ENCODE data around the genes CYP2U1 and GAR1.

GRCh38 chr4:107737083-107737517, 17.1 kb upstream of the PAPSS1 start:
- PRO-cap: no peak

DNA sequence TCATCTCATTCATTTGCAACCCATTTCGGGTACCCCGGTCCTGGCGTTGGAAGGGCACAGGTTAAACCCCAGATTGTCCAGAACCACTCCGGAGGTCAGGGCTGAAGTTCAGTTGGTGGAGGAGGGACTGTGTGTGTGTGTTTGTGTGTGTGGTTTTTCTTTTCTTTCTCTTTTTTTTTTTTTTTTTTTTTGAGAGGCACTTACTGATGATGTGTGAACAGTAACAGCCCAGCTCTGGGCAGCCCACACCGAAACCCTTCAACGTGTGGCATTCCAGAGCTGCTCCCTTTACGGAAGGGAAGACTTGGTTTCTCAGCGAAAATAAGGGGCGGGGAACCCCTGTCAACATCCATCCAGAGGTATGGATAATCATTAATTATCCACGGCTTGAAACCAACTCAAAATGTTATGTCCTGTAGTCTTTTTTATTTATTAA, 737 bp downstream of the SGMS2 start:
- PRO-cap: bidirectional peak, plus-strand start at position 271 of the sequence, minus-strand start at position 129 of the sequence

GRCh38 chr4:107931119-107931914, at the start of gene CYP2U1:
Gene CYP2U1 (plus strand): TSS chr4:107931549.
- PRO-cap: bidirectional peak, plus-strand start at chr4:107931549, minus-strand start at chr4:107931444

DNA sequence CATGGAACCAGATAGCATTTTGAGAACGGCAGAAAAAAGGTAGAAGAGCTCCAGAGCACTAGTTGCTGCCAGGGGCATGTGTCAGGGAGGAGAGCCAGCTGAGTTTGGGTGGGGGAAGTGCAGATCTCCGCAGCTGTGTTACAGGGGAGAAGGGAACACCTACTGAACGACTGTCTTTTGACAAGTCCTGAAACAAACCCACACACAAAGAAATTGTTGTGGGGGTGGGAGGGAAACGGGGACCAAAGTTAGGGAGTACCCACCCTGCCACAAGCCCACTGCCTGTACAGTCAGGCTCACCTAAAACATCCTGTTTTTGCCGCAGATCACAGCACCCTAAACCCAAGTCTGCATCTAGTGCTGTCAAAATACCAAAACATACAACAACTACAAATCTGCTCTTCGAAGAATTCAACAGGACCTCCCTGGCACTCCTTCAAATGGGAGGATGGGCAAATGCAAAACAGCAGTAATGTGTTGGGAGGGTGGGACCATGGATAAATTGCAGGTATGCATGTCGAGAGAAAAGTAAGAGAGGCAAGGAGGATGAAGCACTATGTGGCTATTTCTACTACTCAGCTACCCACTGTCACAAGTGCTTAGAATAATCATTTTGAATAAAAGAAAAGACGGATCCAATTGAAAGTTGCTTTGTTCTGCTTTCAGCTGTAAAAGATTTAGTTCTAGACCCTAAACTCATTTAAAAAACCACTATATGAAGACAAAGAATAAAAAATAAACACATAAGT, 55.3 kb downstream of the LEF1 start:
- PRO-cap: no peak

GRCh38 chr4:108146344-108146706, 22.4 kb downstream of the LEF1 start:
- PRO-cap: no peak

GRCh38 chr4:108171830-108172870, 3.4 kb upstream of the LEF1 start:
- PRO-cap: no peak

- PRO-cap: no peak
Observed at GRCh38 chr4:108209369-108210036, 40.8 kb upstream of the LEF1 start.

- PRO-cap: no peak
Observed at GRCh38 chr4:109527175-109527494, 32.9 kb upstream of the MCUB start.

- PRO-cap: no peak
Observed at GRCh38 chr4:109557964-109558455, 2.0 kb upstream of the MCUB start.

DNA sequence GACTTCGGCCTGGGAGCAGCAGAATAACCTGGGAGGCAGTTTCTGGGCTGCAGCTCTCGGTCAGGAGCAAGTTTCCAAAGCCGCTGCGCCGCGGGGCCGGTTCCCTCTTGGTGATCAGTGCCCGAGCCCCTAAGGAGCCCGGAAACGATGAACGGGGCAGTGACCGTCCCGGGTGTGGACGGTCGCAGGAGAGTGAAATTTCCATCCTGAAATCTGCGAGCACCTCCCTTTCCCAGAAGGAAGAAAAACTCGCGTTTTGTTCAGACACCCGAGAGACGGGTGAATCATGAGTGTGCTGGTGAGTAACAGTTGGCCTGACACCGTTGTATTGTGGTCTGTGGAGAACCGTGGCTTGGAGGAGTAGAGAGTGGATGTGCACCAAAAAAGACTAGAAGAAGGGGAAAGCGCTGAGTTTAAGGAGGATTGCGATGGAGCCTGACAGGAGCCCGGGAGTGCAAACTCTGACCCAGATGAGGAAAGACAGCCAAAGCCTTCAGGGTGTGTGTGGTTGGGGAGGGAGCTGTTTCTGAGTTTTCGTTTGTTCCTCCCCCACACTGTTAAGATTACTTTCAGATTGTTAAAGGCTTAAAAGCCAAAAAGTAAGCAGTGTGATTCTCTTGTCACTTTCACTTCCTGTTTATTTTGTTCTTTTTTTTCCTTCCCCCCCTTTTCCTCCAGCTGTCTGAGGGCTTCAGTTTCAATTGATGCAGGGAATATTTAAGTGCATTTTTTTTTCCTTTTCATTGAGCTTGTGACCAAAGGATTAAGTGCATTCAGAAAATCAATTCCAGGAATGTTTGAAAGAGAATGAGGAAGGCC, 883 bp downstream of the MCUB start:
- PRO-cap: unidirectional peak, minus-strand start at position 463 of the sequence; unidirectional peak, minus-strand start at position 559 of the sequence

DNA sequence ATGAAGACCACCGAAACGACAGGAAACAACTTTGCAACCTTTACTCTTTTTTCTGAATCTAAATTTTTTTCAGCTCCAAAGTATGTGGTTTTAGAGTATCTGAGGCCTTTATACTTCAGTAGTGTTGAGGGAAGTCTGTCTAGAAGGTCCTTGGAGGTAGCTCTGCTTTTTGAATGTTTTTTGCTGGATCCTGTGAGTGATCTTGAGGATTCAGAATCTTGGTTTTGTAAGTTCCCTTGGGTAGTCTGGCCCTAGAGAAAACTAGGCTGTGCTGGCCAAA, 39.3 kb downstream of the MCUB start:
- PRO-cap: no peak

GRCh38 chr4:109814705-109815144, 837 bp upstream of the GAR1 start:
- PRO-cap: no peak

DNA sequence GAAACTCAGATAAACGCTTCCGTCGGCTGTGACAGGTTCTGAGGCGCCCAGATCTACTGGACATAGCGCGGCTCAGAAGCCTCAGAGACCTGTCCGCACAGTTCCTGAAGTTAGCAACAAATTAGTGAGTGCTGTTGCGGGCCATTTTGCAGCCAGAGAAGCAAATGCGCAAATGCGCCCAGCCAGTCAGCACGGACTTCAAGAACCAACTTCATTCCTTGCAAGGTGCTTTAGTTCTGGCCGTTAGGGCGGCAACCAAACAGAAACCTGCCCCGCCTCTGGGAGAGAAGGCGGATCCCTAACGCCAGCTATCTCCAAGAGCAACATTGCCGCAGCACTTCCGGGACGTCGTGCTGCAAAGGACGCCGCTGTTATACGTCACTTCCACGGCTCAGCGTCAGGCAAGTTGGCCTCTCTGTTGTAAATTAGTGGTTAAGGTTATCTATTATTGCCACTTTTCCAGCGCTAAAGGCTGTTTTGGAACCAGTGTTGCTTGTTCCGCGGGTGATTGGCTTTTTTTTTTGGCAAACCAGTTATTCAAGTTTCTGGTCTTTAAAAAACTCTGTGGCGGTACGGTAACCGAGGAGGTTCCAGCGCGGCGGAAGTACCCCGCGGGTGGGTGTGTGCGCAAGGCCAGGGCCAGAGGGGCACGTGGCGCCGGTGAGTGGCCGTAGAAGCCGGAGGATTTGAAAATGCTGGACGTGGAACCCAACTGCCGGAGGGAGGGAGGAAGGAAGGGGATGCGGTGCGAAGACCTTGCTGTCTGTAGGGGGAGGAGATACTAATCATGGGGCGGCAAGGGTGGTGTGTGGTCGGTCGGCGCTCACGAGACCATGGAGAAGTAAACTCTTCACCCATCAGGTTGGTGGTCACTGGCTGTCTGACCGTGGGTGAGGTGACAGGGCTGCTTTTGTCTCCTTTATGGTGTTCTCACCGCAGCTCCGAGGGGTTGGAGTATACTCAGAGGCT, at the start of gene GAR1:
Gene GAR1, plus strand, starts transcription at position 618 of the 969 bp plus-strand sequence.
- PRO-cap: bidirectional peak, plus-strand start at position 381 of the sequence, minus-strand start at position 206 of the sequence

DNA sequence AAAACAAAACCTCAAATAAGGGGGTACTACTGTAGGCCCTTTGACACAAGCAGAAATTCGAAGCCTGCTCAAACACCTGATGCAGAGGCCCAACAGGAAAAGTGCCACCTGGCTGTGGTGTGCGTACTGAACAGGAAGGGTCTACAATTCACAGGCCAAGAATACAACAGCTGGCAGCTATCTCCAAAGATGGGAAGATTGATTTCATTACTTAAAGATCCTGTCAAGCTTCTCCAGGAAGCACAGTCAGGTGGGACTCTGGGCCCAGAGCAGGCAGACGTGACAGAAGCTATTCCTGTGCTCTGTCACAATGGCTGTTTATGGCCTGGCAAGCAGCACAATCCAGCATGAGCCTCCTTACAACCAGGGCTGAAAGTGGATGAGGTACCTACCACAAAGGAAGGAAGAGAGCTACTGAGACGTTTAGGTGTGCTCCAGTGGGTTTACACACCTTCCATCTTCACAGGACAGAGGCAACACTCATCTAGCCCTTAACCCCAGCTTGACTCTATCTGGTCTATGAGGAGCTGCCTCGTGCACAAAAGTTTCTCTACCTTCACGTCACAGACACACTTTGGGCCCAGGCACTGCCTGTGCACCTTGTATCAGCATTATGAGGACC, 26.4 kb downstream of the LRIT3 start:
- PRO-cap: no peak

DNA sequence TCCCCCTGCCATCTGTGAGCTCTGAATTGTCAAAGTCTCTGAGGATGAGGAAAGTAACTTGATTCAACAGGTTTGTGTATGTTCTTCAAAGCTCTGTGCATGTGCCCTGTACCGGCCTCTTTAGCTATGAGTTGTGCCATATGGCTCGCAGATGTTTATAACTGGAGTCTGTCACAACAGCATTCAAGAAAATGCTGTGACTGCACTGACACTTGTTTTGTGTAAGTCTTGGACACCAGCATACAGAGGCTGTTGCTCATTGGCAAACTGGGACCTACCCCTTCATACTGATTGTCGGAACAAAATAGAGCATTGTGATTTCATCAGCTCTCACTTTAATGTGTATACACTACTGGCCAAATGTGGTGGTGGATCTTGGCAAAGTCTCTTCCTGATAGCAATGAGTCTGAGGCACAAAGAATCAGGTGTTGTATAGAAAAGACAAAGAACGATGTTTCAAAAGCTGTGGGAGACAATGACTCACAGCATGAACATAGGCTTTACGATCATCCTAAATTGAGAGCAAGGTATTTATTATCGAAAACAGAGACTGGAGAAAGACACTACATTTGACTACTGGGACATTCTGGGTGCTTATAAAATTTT, 134.0 kb downstream of the EGF start:
- PRO-cap: no peak

GRCh38 chr4:110055009-110055590, 142.4 kb downstream of the EGF start:
- PRO-cap: no peak

DNA sequence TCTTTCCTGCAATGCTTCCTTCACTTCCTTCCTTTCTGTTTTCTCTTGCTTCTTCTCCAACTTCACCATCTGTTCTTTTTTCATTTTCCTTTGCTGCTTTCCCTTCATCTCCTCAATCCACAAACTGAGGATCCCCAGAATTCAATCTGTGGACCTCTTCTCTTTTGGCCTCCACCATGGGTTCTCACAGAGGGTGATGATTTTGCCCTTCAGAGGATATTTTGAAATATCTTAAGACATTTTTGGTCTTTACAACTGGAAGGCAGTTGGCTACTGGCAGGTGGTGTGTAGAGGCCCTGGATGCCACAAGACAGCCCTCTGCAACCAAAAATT, 81.6 kb downstream of the ELOVL6 start:
- PRO-cap: no peak

DNA sequence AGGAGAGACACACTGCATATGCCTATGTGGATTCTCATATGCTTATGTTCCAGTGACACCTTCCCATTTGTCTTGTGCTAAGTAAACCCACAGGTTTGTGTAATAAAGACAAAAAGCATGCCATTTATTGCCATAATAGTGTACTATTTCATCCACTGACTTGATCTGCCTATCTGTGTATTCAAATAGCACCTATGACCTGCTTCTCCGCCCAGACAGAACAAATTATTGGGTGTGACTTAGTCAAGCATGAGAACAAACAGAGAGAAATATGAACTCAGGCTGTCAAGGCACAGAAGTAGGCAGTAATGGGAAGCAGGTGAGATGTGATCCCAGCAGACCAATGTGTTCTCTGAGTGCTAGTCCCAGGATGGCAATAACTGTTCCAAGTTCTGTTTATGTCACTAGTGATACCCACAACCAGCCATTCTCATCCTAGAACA, 25.4 kb downstream of the ELOVL6 start:
- PRO-cap: no peak

GRCh38 chr4:110636363-110636811, 13.5 kb upstream of the PITX2 start:
- PRO-cap: no peak

DNA sequence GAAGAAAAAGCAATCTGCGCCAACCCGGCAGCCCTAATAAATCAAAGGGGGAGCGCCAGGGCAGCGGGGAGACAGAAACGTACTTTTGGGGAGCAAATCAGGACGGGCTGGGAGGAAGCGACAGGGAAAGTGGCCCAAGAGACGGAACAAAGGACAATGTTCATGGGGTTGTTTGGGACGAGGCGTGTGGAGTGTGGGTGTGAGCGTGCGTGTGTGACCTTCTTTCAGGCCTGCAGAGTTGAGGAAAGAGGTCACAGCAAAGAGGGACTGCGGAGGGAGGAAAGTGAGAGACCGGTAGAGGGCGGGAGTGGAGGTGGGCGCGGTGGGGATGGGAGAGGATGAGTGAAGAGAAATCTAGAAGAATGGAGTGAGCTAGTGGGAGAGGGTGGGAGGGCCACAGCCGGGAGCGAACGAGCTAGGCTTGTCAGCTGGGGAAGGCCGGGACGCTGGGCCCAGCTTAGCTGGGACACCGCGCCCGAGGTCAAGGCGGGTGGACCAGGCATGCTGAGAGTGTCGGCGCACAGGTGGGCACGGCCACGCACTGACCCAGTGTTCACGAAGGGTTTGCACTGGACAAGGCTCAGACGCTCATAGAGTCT, 14.6 kb upstream of the PITX2 start:
- PRO-cap: no peak

Measured in bronchus (tissue), 1 donor.